Measurements from ENCODE around the genes TET1, VPS26A, TACR2 and COL13A1.

GRCh38 chr10:68105719-68106212 is 3.5 kb upstream of the MYPN start:
- RRBS, 2 experiments: no CpG with 5 or more reads among the region's 4 CpGs
CAGE:
- cytosol, long polyA minus RNA: no peak
- cytosol, long polyA plus RNA: no peak
- long polyA plus RNA: no peak
- nucleus, long polyA minus RNA: no peak
- nucleus, long polyA plus RNA: no peak

DNA sequence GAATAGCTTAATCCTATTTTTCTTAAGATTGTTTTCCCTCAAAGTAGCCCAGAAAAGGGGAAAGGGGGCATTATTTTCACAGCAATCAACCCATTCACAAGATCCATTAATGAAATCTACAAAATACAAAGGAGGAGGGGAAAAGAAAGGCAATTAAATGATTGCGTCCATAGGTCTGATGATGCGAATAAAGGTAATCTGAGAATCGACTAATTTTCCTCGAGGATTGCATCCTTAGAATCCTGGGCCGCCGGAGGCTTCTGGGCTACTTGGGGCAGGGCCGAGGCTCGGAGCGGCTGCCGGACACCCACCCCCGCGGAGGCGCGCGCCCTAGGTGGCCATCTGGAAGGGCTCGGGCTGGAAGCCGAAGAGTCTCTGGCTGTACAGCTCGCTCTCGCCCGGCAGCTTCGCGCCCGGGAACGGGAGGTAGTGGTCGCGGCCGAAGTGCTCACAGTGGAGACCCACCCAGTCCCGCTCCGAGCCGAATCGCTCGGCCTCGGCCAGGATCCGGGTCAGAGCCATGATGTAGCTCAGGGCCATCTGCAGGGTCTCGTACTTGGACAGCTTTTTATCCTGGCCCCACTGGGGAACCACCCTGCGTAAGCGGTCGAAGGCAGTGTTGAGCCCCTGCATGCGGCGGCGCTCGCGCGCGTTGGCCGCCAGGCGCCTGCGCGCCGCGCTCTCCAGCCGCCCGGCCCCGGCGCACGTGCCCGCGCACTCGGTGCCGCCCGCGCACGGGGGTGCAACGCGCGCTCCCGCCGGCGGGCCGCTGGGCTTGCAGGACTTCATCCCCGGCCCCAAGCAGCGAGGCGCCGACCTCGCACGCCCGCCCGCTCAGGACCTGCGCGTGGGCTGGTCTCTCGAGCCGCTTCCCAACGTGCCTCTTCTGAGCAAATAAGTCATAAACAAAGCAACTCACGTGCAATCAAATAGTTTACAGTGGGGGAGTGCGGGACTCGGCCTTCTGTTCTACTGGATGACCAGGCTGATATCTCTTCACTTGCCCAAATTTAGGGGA is 715 bp downstream of the ATOH7 start:
- RRBS, 2 experiments: 1 to 2% methylated on average over 40 of the region's 86 CpGs
CAGE:
- cytosol, long polyA minus RNA: no peak
- cytosol, long polyA plus RNA: no peak
- long polyA plus RNA: no peak
- nucleus, long polyA minus RNA: no peak
- nucleus, long polyA plus RNA: no peak

DNA sequence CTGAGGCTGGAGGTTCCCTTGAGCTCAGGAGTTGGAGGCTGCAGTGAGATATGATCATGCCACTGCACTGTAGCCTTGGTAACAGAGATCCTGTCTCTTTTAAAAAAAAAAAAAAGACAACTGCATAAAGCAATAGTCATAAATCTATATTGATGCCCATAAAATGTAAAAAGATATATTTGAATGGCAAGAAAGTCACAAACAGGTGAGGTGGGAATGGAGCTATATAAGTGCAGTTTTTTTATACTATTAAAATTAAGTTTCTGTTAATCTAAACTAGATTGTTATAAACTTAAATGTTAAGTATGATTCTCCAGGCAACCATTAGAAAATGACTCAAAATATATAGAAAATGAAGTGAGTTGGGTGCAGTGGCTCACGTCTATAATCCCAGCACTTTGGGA is 13.4 kb upstream of the HNRNPH3 start:
- RRBS, 2 experiments: no CpG with 5 or more reads among the region's 1 CpG
CAGE:
- cytosol, long polyA minus RNA: no peak
- cytosol, long polyA plus RNA: no peak
- long polyA plus RNA: no peak
- nucleus, long polyA minus RNA: no peak
- nucleus, long polyA plus RNA: no peak

DNA sequence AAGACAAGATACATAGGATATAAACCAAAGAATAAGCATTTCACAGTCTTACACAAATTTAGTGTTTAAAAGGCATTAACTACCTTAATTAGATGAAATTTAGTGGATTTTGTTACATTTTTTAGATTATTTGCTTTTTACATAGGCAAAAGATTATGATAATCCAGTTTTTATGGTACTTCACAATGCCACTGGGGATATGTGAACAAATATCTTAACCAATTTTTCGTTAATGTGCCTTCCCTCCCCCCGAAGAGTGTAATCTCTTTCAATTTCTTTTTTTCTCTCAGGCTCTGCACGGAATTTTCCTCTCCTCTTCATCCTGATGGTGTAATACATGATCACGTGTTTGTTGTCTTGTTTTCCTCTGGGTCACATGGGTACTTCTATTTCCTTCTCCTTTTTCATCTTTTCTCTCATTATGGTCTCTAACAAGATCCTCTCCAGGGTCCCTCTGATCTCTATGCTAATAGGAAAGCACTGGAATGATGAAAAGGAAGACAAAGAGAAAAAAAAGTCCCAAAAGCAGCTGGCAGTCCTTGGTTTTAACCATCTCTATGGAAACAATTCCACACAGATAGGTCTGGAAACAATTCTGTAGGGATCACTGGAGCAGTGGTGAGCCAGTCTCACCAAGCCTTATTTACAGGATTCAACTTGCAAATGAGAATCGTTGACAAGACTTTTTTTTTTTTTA is 3.6 kb upstream of the HNRNPH3 start:
- RRBS, 2 experiments: no CpG with 5 or more reads among the region's 5 CpGs
CAGE:
- cytosol, long polyA minus RNA: no peak
- cytosol, long polyA plus RNA: no peak
- long polyA plus RNA: no peak
- nucleus, long polyA minus RNA: no peak
- nucleus, long polyA plus RNA: no peak

DNA sequence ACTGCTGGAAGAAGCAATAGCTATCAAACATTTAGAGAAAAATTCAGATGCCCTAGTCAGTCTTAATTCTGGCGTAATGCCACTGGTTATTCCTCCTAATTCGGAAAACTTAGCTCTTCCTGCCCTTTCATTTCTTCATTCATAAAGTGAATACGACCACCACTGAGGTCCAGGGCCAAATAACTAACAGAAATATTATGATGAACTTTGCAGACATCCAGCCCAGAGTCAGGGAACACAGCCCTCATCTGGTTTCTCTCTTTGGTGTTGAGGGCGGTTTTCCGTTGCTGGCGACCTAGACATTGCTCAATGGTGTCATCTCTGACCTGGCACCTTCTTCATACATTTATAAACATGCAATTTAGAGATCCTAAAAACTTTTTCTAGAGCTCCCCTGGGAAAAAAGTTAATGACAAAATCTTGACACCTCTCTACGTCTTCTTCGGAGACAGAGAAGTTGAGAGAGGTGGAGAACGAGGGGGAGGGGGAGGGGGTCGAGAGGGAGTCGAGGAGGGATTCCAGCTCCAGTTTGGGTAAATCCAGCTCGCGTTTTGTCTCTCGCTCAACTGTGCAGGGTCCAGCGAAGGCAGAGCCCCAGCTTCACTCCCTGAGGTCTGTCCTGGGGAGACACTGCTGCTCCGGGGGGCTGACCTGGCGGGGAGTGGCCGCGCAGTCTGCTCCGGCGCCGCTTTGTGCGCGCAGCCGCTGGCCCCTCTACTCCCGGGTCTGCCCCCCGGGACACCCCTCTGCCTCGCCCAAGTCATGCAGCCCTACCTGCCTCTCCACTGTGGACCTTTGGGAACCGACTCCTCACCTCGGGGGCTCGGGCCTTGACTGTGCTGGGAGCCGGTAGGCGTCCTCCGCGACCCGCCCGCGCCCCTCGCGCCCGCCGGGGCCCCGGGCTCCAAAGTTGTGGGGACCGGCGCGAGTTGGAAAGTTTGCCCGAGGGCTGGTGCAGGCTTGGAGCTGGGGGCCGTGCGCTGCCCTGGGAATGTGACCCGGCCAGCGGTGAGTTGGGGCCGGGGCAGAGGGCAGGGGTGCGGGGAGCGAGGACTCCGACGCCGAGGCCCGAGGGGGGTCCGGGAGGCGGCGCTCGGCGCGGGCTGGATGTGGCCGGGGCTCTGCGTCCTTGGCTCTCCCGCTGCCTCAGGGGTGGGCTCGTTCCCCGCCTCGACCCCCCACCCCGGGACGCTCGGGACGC is at the start of gene TET1:
Gene TET1 (plus strand): TSS at position 603 of the 1,201 bp plus-strand sequence.
- RRBS, 2 experiments: 2 to 3% methylated on average over 43 of the region's 74 CpGs
CAGE:
- cytosol, long polyA minus RNA: start-site peak on the plus strand centred at position 610 of the sequence, 43 bp wide, 311 reads
- cytosol, long polyA plus RNA: start-site peak on the plus strand centred at position 599 of the sequence, 144 bp wide, 18 and 55 reads in 2 replicates
- long polyA plus RNA: start-site peak on the plus strand centred at position 587 of the sequence, 191 bp wide, 34 and 52 reads in 2 replicates
- nucleus, long polyA minus RNA: start-site peak on the plus strand centred at position 557 of the sequence, 108 bp wide, 26 reads
- nucleus, long polyA plus RNA: start-site peak on the plus strand centred at position 593 of the sequence, 77 bp wide, 63 and 104 reads in 2 replicates

- RRBS, 2 experiments: no CpG with 5 or more reads among the region's 1 CpG
CAGE:
- cytosol, long polyA minus RNA: no peak
- cytosol, long polyA plus RNA: no peak
- long polyA plus RNA: no peak
- nucleus, long polyA minus RNA: no peak
- nucleus, long polyA plus RNA: no peak
Observed at GRCh38 chr10:68618220-68618449, 58.0 kb downstream of the TET1 start.

- RRBS, 2 experiments: no CpG with 5 or more reads among the region's 16 CpGs
CAGE:
- cytosol, long polyA minus RNA: no peak
- cytosol, long polyA plus RNA: no peak
- long polyA plus RNA: no peak
- nucleus, long polyA minus RNA: no peak
- nucleus, long polyA plus RNA: no peak
Observed at GRCh38 chr10:69057196-69058065, 30.5 kb upstream of the SRGN start.

GRCh38 chr10:69124120-69124834 is at the start of gene VPS26A:
TSS of gene VPS26A (plus strand) at chr10:69124178.
- RRBS, 2 experiments: 2 to 3% methylated on average over 7 to 16 of the region's 66 CpGs
CAGE:
- cytosol, long polyA minus RNA: start-site peak on the plus strand at chr10:69124229-69124239, 24 reads
- cytosol, long polyA plus RNA: start-site peak on the plus strand at chr10:69124177-69124248, 437 and 636 reads in 2 replicates
- long polyA plus RNA: start-site peak on the plus strand at chr10:69124201-69124235, 171 and 189 reads in 2 replicates
- nucleus, long polyA minus RNA: start-site peak on the plus strand at chr10:69124178-69124228, 27 reads
- nucleus, long polyA plus RNA: start-site peak on the plus strand at chr10:69124201-69124248, 174 and 175 reads in 2 replicates

- RRBS, 2 experiments: no CpG with 5 or more reads among the region's 4 CpGs
CAGE:
- cytosol, long polyA minus RNA: no peak
- cytosol, long polyA plus RNA: no peak
- long polyA plus RNA: no peak
- nucleus, long polyA minus RNA: no peak
- nucleus, long polyA plus RNA: no peak
Observed at GRCh38 chr10:69213595-69214237, 6.4 kb upstream of the HKDC1 start.

GRCh38 chr10:69327299-69328534 is 9.1 kb downstream of the HK1 start:
- RRBS, 2 experiments: no CpG with 5 or more reads among the region's 29 CpGs
CAGE:
- cytosol, long polyA minus RNA: no peak
- cytosol, long polyA plus RNA: no peak
- long polyA plus RNA: no peak
- nucleus, long polyA minus RNA: no peak
- nucleus, long polyA plus RNA: no peak

GRCh38 chr10:69344539-69345043 is 25.9 kb downstream of the HK1 start:
- RRBS, 2 experiments: no CpG with 5 or more reads among the region's 10 CpGs
CAGE:
- cytosol, long polyA minus RNA: no peak
- cytosol, long polyA plus RNA: no peak
- long polyA plus RNA: no peak
- nucleus, long polyA minus RNA: no peak
- nucleus, long polyA plus RNA: no peak

DNA sequence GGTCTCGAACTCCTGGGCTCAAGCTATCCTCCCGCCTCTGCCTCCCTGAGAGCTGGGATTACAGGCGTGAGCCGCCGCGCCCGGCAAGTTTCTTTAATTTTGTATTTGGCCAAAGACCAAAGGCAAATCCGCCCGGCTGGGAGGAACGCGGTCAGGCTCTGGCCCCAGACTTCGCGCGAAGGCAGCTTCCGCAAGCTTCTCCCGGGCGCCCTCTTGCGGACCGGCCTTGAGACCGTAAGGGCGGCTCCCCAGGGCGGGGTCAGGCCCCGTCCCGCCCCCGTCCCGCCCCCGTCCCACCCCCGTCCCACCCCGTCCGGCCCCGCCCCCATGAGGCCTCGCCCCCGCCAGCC is 8.2 kb downstream of the TACR2 start:
- RRBS, 2 experiments: 2% methylated on average over 8 to 12 of the region's 33 CpGs
CAGE:
- cytosol, long polyA minus RNA: no peak
- cytosol, long polyA plus RNA: no peak
- long polyA plus RNA: no peak
- nucleus, long polyA minus RNA: no peak
- nucleus, long polyA plus RNA: no peak

- RRBS, 2 experiments: no CpG with 5 or more reads among the region's 21 CpGs
CAGE:
- cytosol, long polyA minus RNA: no peak
- cytosol, long polyA plus RNA: no peak
- long polyA plus RNA: no peak
- nucleus, long polyA minus RNA: no peak
- nucleus, long polyA plus RNA: no peak
Observed at GRCh38 chr10:69416268-69417283, at the start of gene TACR2. TSS of gene TACR2 (minus strand) at chr10:69416918.

- RRBS, 2 experiments: no CpG with 5 or more reads among the region's 7 CpGs
CAGE:
- cytosol, long polyA minus RNA: no peak
- cytosol, long polyA plus RNA: no peak
- long polyA plus RNA: no peak
- nucleus, long polyA minus RNA: no peak
- nucleus, long polyA plus RNA: no peak
Observed at GRCh38 chr10:69465491-69465897, 14.2 kb downstream of the TSPAN15 start.

GRCh38 chr10:69474559-69475480 is 23.6 kb downstream of the TSPAN15 start:
- RRBS, 2 experiments: 2 to 4% methylated on average over 3 of the region's 11 CpGs
CAGE:
- cytosol, long polyA minus RNA: no peak
- cytosol, long polyA plus RNA: no peak
- long polyA plus RNA: no peak
- nucleus, long polyA minus RNA: no peak
- nucleus, long polyA plus RNA: no peak

DNA sequence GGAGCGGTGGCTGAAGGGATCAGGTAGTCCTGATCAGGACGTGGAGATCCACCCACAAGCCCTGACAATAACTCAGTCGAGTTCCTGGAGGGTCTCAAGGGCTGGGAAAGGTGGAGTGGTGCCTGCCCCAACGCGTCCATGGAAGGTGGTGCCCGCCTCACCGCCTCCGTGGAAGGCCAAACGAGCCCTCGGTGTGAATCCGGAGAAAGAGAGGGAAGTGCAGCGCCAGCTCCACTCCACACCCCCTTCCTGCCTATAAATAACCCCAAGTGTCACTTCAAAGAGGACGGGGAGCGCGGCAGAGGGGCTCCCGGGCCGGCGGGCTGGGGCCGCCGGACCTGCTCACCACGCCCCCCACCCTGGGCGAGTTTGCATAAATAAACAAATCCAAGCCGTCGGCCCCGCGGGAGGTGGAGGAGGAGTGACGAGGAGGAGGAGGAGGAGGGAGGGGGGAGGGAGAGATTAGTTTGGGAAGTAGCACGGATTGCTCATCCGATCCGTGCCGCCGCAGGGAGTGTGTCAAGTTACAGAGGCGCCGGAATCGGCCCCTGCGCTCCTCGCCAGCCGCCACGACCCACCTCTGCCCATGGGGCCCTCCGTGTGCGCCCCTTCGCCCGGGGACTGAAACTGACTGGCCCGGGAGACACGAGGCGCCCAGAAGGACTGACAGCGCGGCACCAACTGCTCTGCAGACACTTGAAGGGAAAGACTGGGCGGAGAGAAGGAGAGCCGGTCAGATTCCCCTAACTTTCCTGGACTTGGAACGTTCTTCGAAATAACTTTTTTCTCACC is at the start of gene COL13A1:
Gene COL13A1 (plus strand): TSS at position 491 of the 792 bp plus-strand sequence.
- RRBS, 2 experiments: 23 to 24% methylated on average over 18 to 22 of the region's 52 CpGs
CAGE:
- cytosol, long polyA minus RNA: no peak
- cytosol, long polyA plus RNA: no peak
- long polyA plus RNA: no peak
- nucleus, long polyA minus RNA: no peak
- nucleus, long polyA plus RNA: no peak

DNA sequence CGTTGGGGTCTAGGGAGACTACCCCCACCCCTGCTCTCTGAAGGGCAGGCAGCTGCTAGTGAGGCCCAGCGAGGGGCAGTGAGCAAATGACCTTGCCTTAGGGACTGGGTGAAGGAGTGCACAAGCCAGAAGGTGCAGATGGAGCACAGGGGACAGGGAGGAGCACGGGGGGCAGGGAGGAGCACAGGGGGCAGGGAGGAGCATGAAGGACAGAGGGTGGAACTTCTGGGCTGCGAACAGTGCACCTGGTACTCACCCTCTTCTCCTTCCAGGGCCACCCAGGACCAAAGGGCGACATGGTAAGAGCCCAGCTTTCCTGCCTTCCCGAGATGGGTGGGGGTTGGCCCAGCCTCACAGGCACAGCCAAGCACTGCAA is 87.4 kb downstream of the COL13A1 start:
- RRBS, 2 experiments: no CpG with 5 or more reads among the region's 6 CpGs
CAGE:
- cytosol, long polyA minus RNA: no peak
- cytosol, long polyA plus RNA: no peak
- long polyA plus RNA: no peak
- nucleus, long polyA minus RNA: no peak
- nucleus, long polyA plus RNA: no peak

DNA sequence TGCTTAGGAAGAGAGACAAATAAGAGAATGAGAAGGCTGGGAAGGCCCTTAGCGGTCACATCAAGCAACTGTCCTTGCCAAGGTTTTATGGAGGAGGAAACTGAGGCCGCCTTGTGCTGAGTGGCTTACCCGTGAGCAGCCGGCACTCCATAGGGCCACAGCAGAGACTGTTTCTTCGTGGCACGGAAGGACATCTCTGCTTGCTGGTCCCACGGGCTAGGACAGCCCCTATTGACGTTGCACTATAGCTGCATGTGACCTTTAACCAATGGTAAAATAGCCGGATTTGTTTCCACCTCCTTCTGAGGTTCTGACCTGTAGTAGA is 96.1 kb upstream of the MACROH2A2 start:
- RRBS, 2 experiments: no CpG with 5 or more reads among the region's 9 CpGs
CAGE:
- cytosol, long polyA minus RNA: no peak
- cytosol, long polyA plus RNA: no peak
- long polyA plus RNA: no peak
- nucleus, long polyA minus RNA: no peak
- nucleus, long polyA plus RNA: no peak

GRCh38 chr10:70091946-70092748 is 39.5 kb downstream of the MACROH2A2 start:
- RRBS, 2 experiments: no CpG with 5 or more reads among the region's 15 CpGs
CAGE:
- cytosol, long polyA minus RNA: no peak
- cytosol, long polyA plus RNA: no peak
- long polyA plus RNA: no peak
- nucleus, long polyA minus RNA: no peak
- nucleus, long polyA plus RNA: no peak

GRCh38 chr10:70109189-70109813 is 23.3 kb downstream of the AIFM2 start:
- RRBS, 2 experiments: 53 to 80% methylated on average over 3 to 4 of the region's 14 CpGs
CAGE:
- cytosol, long polyA minus RNA: no peak
- cytosol, long polyA plus RNA: no peak
- long polyA plus RNA: no peak
- nucleus, long polyA minus RNA: no peak
- nucleus, long polyA plus RNA: no peak

Measured in HepG2 (cell line).